T47D (cell line): ENCODE measurements around a stretch of chr17.

DNA sequence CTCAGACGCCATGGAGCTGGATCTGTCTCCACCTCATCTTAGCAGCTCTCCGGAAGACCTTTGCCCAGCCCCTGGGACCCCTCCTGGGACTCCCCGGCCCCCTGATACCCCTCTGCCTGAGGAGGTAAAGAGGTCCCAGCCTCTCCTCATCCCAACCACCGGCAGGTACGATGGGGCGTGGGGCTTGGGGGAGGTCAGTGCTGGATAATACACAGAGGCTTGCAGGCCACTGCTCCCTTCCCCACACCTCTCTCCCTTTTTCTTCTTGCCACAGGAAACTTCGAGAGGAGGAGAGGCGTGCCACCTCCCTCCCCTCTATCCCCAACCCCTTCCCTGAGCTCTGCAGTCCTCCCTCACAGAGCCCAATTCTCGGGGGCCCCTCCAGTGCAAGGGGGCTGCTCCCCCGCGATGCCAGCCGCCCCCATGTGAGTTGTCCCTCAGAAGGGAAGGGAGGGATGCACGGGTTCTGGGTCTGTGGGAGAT is 4.6 kb downstream of the GRB7 start:
- RRBS = 81% methylated on average over 3 of the region's 13 CpGs

DNA sequence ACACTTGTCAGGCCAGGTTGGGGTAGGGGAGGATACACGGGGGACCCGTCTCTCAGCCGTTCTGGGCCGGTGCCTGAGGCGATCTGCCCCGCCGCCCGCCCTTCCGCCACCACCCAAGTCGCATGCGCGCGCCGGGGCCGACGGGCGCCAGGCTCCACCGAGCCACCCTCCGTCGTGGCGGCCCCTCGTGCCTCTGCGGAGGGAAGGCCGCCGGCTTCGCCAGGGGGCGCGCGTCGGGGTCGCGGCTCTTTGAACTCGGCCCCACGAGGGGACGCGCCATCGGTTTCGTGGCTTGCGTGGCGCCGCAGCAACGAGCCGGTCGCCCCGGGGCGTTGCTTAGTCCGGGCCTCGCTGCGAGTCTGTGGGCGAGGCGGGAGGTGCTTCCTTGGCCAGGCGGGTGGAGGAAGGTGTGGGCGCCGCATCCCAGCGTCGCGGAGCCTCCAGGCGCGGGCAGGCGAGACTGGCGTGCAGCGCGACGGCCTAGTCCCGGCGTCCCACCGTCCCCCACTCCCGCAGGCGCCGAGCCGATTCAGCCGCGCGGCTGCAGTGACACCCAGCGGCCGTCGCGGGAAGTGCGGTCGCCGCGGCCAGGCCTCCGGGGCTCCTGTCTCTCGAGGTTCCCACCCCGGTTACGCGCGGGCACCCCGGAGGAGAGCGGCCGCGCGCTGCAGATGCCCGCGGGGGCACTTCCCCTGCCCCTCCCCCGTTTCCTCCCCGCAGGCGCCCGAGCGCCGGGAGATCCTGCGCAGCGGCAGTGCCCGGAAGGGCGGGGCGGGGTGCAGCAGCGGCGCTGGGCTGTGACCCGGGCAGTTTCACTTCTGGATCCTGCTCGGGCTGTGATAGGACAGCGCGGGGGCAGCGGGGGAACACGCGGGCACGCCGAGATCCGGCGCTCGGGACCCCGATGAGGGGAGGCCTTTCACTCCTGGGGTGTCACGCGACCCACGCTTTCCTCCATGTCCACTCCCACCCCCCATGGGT is 16.4 kb downstream of the GRB7 start:
- RRBS = 1% methylated on average over 72 of the region's 124 CpGs

- RRBS = no CpG with 5 or more reads among the region's 11 CpGs
Measured at GRCh38 chr17:39777634-39778375, 40.1 kb downstream of the GRB7 start.

GRCh38 chr17:39861252-39861549 is 2.9 kb downstream of the IKZF3 start:
- RRBS = no CpG with 5 or more reads among the region's 3 CpGs

- RRBS = 93% methylated on average over 1 of the region's 7 CpGs
Measured at GRCh38 chr17:39904535-39905162, 13.8 kb downstream of the GSDMB start.

DNA sequence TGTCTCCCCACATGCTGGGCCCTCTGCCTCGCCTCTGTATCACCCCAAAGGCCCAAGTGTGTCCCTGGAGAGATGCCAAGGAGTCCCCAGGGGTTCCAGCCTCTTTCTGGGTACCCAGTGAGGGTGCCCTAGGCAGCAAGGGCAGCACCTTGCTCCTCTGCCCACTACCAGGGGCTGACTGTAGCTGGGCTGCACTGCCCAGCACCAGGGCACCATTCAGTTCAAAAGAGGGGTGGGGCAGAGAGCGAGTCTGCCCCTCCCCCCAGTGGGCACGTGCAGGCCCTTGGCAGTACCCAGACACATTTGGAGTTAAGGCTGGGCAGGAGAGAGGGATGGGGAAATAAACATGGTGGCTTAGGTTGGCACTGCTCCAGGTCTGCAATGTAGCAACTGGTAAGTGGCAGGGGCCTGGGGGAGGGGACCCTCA is 9.0 kb downstream of the THRA start:
- RRBS = no CpG with 5 or more reads among the region's 3 CpGs

- RRBS = 4% methylated on average over 5 of the region's 26 CpGs
Measured at GRCh38 chr17:40072219-40073402, 9.8 kb downstream of the THRA start.

- RRBS = no CpG with 5 or more reads among the region's 7 CpGs
Measured at GRCh38 chr17:40092352-40092979, 7.9 kb downstream of the NR1D1 start.

DNA sequence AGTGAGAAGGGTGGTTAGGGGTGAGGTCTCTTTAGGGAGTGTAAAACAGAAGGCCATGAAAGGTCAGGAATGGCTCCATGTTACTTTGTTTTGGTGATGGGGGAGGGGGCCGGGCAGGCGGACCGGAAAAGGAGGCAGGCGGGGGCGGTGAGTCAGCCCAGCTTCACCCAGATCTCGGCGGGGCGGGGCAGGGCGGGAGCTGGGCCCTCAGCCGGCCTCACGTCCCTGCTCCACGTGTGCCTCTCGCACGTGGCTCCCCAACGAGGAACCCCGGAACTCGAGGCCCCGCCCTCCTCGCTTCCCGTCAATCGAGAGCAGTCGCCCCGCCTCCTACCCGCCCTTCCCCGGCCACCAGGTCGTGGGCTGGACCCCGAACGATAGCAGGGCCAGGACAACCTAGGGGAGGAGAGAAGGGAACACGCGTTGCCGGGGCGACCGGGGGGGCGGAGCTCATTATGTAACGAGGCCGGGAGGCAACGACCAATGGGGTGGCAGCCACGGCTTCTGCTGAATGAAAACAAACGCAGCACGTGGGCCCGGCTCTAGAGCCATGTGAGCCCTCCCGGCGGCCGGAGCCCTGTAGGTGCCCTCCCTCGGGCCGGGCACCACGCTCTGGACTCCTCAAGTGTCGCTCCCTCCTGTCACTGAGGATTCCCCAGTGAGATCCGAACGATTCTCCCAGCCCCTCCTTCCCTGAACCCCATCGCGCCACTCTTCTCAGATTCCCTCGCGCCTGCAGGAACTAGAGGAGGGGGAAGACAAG is 1.3 kb downstream of the NR1D1 start:
- RRBS = 2% methylated on average over 33 of the region's 54 CpGs

GRCh38 chr17:40150107-40150644 is 9.8 kb downstream of the CASC3 start:
- RRBS = no CpG with 5 or more reads among the region's 5 CpGs

GRCh38 chr17:40180002-40180597 is 2.8 kb downstream of the RAPGEFL1 start:
- RRBS = no CpG with 5 or more reads among the region's 5 CpGs

- RRBS = no CpG with 5 or more reads among the region's 7 CpGs
Measured at GRCh38 chr17:40311903-40312696, 3.1 kb downstream of the RARA start.

DNA sequence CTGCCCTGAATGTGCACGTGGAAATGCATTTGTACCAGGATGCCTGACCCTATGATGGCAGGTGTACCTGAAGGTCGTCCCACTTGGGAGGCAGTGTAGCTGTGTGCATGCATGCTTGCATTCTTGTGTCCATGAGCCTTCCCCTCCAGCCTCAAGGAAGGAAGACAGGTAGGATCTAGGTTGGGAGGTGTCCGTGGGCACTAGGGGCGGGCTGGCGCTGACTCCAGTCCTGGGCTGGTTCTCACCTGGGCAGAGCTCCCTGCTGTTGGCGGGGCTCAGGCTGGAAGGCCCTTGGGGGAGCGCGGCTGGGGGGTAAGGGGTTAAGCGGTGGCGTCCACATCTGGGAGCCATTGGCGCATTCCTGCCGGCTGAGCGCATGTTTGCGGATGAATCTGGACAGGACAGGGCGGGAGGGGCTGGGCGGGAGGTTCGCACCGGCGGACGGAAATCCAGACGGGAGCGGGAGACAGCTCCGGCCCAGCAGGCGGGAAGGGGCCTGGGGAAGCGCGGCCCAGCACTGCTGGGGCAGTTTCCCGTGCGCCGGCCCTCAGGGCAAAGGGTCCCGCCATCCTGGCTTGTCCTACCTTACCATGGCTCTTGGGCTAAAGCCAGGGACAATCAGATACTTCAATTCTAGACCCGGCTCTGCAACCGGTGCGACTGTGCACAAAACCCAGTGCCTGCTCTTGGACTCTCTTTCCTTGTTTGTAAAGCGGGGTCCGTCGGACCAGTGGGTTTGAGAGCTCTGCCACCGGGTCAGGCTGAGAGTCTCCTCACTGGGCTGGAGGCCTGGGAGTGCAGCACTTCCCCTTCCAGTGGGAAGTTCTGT is 7.6 kb downstream of the RARA start:
- RRBS = 2% methylated on average over 25 of the region's 37 CpGs

DNA sequence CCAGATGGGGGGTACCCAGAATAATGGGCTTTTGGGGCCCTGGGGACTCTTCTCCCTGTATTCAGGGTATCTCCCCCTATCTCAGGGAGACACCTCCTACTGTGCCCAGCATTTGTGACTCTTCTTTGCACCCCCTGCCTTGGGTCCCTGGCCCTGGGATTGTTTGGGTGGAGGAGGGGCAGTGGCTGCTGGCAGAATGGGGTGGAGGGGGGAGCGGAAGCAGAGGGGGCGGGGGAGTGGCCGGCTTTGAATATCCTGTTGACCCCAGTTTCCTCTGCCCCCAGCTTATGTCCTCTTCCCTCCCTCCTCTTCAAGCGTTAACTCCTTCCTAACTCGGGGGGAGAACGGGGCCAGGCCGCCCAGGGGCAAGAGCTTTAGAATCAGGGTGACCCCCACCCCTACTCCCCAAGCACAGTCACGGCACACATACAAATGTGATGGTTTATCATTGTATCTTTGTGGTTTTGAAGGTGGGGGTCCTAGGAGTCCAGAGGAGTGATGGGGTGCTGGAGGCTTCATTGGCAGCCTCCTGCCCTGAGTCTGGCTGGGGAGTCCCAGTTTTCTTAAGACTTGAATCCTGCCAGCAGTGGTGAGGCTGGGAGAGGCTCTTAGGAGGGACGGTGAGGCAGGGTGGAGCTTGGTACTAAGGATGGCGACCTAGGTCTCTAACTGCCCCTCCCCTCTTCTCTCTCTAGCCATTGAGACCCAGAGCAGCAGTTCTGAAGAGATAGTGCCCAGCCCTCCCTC is 16.7 kb downstream of the GJD3 start:
- RRBS = no CpG with 5 or more reads among the region's 10 CpGs

- RRBS = no CpG with 5 or more reads among the region's 6 CpGs
Measured at GRCh38 chr17:40486908-40487503, 14.4 kb downstream of the TNS4 start.

- RRBS = no CpG with 5 or more reads among the region's 5 CpGs
Measured at GRCh38 chr17:40497456-40498132, 3.8 kb downstream of the TNS4 start.

DNA sequence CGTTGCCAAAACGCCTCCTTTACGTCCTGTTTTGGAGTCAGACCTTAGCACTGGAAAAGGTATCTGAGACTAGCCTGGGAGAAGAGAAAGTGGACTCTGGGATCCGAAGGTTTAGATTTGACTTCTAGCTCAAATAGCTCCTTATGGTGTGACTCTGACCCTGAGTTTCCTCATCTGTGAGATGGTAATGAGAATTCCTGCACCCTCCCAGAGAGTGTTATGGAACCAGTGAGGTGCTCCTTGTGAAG is 3.4 kb downstream of the TNS4 start:
- RRBS = no CpG with 5 or more reads among the region's 4 CpGs

GRCh38 chr17:40509964-40510860 is 8.8 kb upstream of the TNS4 start:
- RRBS = no CpG with 5 or more reads among the region's 15 CpGs

- RRBS = no CpG with 5 or more reads among the region's 5 CpGs
Measured at GRCh38 chr17:40526552-40527027, 25.2 kb upstream of the TNS4 start.